RPMI7951 (cell line): ENCODE measurements around a stretch of chr1.

DNA sequence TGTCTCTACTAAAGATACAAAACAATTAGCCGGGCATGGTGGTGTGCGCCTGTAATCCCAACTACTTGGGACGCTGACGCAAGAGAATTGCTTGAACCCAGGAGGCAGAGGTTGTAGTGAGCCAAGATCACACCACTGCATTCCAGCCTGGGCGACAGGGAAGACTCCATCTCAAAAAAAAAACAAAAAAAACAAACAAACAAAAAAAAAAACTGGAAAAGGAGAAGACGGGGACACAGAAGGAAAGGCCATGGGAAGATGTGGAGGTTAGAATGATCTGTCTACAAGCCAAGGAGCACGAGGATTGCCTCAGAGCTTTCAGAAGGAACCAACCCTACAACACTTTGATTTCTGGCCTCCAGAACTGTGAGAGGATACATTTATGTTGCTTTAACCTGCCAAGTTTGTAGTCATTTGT lies 12.5 kb upstream of the THEMIS2 start:
- RAMPAGE, long total RNA = no peak

- RAMPAGE, long total RNA = no peak
Observed at GRCh38 chr1:27879055-27879585, 6.8 kb downstream of the THEMIS2 start.

GRCh38 chr1:27887638-27887955 lies 15.3 kb downstream of the THEMIS2 start:
- RAMPAGE, long total RNA = no peak

GRCh38 chr1:28123769-28123994 lies 35.3 kb upstream of the EYA3 start:
- RAMPAGE, long total RNA = no peak

DNA sequence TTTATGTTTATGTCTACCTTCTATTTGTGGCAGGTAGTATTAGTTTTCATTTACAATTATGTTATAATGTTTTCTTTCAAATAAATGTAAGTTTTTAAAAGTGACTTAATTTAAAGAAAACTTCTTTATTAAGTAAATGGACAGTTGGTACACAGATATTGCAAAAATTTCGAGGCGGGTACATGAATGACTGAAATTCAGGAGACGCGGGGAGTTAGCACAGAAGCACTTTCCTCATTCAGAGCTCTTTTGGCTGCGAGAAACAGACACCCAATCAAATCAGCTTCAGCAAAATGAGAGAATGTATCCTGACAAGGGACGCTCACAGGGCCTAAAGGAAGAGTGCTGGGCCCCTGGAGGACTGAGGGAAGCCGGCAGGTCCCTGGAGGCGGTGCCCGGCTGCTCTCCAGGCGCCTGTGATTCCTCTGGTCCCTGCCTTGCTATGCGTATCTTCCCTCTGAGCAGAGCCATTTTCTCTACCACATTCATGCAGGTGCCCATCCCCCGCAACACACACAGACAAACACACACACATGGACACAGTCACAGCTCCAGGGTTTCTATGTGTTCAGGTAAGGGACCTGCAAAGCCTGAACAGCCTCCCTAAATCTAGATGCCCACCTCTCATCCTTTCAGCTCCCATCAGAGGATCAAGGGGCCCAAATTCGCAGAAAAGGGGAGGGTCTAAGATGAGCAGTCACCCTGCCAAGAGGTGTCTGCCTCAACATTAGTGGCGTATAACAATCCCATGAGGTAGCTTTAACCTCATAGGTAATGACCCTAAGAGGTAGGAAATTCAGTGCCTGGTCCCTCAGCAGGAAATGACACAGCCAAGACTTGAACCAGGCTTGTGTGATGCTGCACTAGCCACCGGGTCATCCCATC lies 29.2 kb downstream of the PTAFR start:
- RAMPAGE, long total RNA = no peak

DNA sequence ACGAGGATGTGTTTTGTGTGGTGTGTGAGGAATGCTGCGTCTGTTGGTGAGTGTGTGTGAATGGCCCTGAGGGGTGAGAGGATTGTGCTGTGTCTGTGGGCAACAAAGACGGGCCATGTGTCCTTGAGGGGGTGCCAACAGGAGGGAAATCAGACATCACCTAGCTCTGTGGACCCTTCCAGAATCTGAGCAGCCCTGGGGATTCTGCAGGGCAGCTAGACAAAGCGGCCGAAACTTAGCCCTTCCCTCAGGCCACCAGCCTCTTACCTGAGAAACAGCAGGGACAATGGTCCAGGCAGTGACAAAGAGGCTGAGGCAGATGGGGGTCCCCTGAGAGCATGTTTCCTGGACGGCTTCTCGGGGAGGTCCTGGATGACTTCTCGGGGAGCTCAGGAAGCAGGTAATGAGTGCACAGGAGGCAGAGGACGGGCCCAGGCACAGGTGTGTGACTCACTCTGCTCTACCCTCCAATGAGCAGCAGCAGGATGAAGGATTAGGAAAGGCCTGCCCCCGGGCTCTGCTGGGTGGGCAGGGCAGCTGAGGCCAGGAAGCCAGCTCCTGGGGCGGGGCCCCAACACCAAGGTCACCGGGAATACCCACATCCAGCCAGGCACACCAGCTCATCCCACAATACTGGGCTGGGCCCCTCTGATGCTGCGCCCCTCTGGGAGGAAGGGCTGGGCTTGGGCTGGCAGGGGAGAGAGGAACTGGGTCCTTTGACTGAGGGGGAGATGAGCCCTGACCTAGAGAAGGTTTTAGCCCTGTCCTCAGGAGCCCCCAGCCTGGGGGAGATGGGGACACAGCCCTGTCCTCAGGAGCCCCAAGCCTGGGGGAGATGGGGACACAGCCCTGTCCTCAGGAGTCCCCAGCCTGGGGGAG lies 17.2 kb upstream of the PTAFR start:
- RAMPAGE, long total RNA = no peak

DNA sequence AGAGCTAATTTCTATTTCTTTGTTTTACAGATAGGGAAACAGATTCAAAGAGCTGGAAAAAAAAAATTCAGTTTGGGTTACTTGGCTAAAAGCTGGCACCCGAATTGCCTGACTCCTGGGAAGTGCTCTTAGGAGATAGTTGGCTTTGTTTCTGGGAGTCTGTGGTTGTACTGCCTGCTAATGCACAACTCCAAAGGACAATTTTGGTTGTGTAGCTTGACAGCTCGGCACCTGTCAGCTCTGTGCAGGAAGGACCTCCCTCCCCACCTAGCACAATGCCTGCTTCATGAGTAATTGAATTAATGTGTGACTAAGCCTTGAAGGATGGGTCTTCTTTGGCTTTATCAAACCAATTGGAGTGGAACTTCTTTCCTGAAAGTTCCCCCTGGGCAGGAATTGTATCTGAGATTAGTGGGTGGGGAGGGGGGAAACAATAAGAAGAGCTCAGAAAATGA lies 10.4 kb upstream of the SESN2 start:
- RAMPAGE, long total RNA = no peak

GRCh38 chr1:28313841-28314495 lies 14.9 kb upstream of the MED18 start:
- RAMPAGE, long total RNA = no peak

DNA sequence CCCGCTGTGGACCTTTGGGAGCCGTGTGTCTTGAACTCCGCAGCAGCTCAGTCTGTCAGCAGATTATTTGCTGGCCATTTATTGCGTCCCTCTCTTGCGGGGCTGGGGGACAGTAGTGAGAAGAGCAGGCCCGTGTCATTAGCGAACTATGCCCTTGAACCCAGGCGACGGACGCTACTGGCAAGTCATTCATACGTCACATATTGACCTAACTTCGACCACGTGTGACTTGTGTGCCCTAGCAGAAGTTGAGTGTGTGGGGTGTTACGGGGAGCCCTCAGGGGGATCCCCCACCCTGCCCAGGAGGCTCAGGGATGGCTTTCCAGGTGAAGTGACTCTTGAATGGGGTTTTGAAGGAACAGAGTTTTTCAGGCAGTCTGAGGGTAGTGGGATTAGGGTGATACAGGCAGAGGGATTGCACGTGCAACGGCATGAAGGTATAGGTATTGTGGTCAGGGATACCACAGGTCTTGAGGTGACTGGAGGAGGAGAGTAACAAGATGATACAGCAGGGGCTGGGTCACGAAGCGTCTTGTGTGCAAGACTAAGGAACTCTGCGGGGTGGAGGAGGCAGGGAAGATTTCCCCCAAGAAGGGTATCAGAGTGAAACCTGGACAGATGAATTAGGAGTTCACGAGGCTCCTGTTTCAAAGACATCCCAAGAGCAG lies 13.1 kb downstream of the RCC1 start:
- RAMPAGE, long total RNA = no peak

- RAMPAGE, long total RNA = no peak
Observed at GRCh38 chr1:28580930-28581521, 11.0 kb upstream of the RAB42 start.

- RAMPAGE, long total RNA = no peak
Observed at GRCh38 chr1:28647927-28648463, 5.1 kb upstream of the TAF12 start.

DNA sequence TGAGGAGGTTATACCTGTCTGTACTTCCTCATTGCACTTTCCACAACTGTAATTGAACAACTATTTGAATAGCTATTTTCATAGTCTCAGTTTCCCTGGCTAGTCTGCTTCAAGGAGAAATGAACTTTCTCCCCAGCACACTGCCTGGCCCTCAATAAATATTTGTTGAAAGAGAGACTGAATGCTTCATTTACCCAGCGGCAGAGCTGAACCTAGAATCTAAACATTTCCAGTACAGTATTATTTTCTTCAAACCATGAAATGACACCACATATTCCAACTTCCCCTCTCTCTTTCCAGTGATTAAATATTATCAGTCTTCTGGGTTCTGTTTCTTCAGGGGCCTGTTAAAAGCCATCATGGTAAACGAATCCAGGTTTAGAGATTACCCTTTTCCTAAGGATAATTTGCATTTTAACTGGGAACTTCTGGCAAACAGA lies 2.7 kb upstream of the YTHDF2 start:
- RAMPAGE, long total RNA = no peak

GRCh38 chr1:28914009-28914438 lies 345 bp upstream of the EPB41 start:
- RAMPAGE, long total RNA = no peak

GRCh38 chr1:29125104-29125943 lies 1.6 kb upstream of the TMEM200B start:
- RAMPAGE, long total RNA = no peak

DNA sequence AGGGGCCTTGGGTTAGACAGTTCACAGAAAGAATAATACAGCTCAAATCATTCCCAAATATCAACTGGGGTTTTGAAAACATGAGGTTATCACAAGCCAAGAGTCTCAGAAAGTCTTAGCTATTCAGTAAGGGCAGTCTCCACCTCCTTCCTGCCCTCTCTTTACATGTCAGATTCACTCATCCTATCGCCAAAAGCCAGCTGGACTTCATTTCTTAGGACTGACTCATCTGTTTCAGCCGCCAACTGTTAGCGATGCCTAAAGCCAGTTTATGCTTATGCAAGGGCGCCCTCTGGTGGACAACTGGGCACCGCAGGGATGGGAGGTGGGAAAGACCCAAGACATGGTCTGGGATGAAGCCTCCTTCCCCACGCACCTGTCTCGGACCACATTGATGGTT lies 21.1 kb upstream of the SRSF4 start:
- RAMPAGE, long total RNA = no peak

GRCh38 chr1:29248984-29249963 lies 13.0 kb downstream of the PTPRU start:
- RAMPAGE, long total RNA = no peak

DNA sequence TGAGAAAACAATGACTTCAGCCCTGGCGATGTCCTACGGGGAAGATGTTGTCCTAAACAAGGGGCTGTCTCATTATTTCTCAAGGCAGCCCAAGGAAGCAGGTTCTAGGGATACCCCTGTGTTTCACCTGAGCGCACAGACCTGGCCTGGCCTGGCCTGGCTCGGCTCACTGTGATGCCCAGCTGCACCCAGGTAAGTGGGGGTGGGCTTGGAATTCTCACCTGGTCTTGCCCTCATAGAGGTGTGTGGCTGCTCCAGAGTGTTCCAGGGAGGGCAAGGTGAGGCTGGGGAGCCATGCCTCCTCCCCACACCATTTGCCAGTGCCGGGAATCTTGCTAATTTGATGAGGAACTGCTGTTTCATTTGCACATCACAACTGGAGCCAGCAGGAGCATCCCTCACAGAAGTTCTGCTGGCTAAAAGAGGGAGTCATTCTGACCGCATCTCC lies 601.0 kb downstream of the PTPRU start:
- RAMPAGE, long total RNA = no peak

DNA sequence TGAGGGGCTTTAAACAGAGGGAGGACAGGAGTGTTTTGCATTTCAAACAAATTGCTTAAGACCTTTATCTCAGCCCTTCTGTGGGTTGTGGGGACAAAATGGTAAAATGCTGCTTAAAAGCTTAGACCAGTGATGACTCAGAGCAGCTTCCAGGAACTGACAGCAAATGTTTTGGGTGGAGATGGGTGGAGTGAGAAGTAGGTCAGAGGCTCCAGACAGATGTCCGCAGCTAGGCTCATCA lies 532.3 kb downstream of the MATN1 start:
- RAMPAGE, long total RNA = no peak

DNA sequence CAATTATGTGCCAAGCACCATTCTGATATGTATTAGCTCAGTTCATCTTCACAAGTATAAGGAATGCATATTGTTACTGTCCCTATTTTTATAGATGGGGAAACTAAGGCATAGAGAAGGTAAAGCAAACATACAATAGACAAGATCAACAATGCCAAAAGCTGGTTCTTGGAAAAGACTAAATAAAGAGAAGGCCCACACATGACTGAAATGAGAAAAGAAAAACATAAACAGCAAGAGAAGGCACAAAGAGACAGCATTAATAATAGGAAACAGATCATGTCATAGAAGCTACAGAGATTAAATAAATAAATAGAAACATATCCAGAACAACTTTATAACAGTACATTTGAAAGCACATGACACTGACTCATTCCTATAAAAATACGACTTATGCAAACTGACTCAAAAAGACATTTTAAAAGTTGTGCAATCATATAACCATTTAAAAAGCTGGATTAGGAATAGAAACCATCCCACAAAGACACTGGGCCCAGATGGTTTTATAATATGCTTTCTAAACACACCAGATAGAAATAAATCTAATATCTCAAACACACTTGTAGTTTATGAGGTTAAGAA lies 47.8 kb downstream of the MATN1 start:
- RAMPAGE, long total RNA = no peak

DNA sequence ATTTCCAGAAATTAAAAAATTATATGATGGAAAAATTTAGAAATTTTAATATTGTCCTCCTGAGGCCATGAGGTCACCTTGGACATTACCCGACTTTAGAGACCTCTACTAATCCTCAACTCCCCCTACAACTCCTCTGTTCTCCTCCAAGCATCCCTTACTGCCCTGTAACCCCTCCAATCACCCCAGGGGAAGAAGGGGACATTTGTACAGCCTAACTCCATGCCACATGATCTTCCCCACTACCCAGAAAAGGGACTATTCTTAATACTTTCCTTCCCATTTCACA lies 12.7 kb downstream of the LAPTM5 start:
- RAMPAGE, long total RNA = no peak